Parotid gland (tissue), 1 donor: ENCODE data around the genes IPP, TSPAN1 and EFCAB14.

DNA sequence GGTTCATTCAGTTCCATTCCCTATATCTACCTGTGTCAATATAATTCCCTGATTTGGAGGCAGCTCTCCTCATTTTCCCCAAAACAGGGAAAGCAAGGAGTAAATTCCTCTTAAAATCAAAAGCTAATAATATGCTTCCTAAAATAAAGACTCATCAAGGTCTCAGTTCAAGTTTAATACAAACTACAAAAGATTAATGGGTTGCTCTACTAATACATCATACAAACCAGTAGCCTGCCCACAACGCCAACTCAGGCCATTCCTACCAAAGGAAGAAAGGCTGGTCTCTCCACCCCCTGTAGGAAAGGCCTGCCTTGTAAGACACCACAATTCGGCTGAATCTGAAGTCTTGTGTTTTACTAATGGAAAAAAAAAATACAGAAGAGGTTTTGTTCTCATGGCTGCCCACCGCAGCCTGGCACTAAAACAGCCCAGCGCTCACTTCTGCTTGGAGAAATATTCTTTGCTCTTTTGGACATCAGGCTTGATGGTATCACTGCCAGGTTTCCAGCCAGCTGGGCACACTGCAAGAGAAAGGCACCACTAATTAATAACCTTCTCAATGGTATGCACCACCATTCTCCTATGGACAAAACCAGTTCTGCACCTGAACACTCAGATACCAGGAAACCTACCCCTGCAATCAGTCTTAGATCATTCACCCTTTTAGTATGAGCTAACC lies 10.7 kb downstream of the PRDX1 start:
- PRO-cap, result no peak

GRCh38 chr1:45608509-45609051 lies 15.3 kb downstream of the CCDC17 start:
- PRO-cap, result no peak

DNA sequence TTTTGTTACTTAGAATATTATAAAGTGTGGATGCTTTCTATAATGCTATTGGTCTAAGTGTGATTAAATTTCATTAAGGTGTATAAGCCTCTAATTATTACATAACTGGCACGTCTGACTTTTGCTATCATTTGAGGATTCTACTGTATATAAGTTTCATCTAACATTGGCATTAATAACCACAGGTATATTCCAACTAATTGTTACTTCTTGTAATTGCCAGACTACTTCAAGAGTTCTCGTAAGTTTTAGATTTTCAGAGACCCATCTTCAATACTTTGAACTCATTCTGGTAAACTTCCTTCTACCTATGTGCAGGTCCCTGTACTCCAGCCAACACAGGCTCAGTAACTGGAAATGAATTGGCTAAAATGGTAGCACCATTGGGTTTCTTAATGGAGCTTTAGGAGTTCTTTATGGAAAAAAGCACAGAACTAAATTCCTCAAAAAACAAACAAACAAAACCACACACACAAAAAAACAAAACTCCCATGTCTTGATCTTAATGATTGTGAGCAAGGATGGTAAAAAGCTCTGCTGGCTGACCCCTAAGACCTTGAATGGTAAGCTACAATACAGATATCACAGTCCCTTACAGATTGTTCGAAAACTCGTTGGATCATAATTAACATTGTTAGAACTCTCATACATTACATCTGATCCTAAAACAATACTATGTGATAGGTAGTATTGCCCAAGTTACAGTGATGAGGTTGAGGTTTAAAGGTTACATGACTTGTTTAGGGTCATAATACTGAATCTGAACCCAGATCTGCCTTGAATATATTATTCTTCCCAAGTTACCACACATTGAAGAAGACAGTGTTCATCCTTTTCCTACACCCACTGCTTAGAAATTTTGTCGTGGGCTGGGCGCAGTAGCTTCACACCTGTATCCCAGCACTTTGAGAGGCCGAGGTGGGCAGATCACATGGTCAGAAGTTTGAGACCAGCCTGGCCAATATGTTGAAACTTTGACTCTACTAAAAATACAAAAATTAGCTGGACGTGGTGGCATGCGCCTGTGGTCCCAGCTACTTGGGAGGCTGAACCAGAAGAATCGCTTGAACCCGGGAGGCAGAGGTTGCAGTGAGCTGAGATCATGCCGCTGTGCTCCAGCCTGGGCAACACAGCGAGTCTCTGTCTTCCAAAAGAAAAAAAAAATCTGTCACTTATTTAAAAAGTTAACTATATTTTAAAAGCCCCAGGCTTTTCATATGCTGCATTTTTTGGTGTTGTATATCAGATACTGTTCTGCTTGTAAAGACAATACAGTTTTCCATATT lies 14.4 kb downstream of the CCDC17 start:
- PRO-cap, result no peak

GRCh38 chr1:45696751-45697420 lies 8.9 kb downstream of the TMEM69 start:
- PRO-cap, result no peak

GRCh38 chr1:45739993-45740212 lies 10.6 kb downstream of the IPP start:
- PRO-cap, result no peak

- PRO-cap, result bidirectional peak, plus-strand start at chr1:45750741, minus-strand start at chr1:45750620; bidirectional peak, plus-strand start at chr1:45750817, minus-strand start at chr1:45750781
These were observed at the start of gene IPP for GRCh38 chr1:45750008-45751157. Gene IPP, minus strand, starts transcription at chr1:45750653.

GRCh38 chr1:45922279-45922665 lies 118.9 kb downstream of the MAST2 start:
- PRO-cap, result no peak

- PRO-cap, result no peak
These were observed 159.9 kb downstream of the PIK3R3 start for GRCh38 chr1:45972432-45973033.

DNA sequence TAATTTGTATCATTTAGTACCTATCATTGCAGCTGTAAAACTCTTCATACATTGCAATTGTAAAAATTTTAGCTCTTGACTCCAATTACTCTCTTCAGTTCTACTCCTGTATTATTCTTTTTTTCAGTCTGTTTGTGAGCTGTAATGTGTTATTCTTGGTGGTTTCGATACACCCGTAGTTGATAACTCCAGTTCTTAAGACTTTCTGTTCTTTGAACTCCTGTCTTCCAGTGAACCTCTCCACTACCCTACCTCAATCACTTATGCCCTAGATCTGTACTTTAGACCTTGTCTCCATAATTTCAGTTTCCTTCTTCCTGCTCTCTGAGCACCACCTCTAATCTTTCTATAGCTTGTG lies 159.4 kb downstream of the PIK3R3 start:
- PRO-cap, result no peak

- PRO-cap, result no peak
These were observed 129.9 kb downstream of the PIK3R3 start for GRCh38 chr1:46002382-46003030.

- PRO-cap, result no peak
These were observed 126.3 kb downstream of the PIK3R3 start for GRCh38 chr1:46006072-46006659.

- PRO-cap, result no peak
These were observed 106.7 kb downstream of the PIK3R3 start for GRCh38 chr1:46025309-46026543.

DNA sequence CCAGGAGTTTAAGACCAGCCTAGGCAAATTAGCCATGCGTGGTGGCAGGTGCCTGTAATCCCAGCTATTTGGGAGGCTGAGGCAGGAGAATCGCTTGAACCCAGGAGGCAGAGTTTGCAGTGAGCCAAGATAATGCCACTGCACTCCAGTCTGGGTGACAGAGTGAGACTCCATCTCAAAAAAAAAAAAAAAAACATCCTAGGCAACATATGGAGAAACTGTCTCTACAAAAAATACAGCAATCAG lies 38.8 kb downstream of the PIK3R3 start:
- PRO-cap, result no peak

DNA sequence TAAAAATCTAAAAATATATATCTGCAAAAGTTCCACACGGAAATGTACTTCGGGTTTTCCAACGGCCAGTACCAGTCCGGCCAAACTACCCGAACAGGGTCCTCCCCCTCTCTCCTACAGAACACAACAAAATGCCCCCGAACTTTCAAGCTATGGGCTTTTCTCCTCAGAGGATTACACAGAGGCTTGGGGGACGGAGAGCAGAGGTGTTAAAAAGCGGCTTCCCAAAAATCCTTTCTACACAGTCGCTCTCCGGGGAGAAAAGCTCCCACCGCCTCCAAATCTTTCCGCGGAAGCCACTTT lies 463 bp downstream of the PIK3R3 start:
- PRO-cap, result unidirectional peak, plus-strand start at position 181 of the sequence

DNA sequence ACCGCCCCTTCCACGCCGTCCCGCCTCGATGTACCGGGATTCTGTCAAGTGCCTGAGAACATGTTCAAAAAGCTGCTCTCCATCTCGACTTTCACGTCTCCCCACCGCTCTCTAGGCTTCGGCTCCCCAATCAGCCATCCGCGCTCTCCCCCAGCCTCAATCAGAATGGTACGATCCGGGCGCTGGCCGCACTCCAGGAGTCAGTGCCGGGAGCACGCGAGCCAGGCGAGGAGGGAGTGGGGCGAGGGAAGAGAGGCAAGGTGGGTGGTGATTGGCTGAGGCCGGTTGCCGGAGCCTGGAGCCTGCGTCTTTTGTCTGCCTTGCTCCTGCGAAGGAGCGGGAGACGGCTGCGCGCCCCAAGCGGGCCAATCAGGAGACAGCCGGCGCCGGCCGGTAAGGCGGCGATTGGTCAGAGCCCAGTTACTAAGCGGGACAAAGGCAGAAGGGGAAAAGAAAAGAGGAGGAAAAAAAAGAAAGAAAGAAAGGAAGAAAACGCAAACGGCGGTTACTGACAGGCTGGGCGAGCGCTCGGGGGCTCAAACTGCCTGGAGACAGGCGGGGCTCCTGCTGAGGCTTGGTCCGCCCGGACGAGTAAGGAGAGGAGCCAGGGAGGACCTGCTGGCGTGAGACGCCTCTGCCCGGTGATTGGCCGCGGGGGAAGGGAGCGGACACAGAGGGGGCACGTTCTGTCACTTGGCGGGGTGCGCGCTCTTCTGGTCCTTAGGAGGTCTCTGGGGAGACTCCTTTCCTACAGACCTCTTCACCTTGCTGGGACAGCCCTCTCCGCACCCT lies 517 bp upstream of the PIK3R3 start:
- PRO-cap, result bidirectional peak, plus-strand start at position 236 of the sequence, minus-strand start at position 167 of the sequence; bidirectional peak, plus-strand start at position 331 of the sequence, minus-strand start at position 313 of the sequence; unidirectional peak, plus-strand start at position 644 of the sequence

GRCh38 chr1:46174463-46175445 lies at the start of gene TSPAN1:
Gene TSPAN1, plus strand, starts transcription at chr1:46175087.
- PRO-cap, result unidirectional peak, plus-strand start at chr1:46174840

DNA sequence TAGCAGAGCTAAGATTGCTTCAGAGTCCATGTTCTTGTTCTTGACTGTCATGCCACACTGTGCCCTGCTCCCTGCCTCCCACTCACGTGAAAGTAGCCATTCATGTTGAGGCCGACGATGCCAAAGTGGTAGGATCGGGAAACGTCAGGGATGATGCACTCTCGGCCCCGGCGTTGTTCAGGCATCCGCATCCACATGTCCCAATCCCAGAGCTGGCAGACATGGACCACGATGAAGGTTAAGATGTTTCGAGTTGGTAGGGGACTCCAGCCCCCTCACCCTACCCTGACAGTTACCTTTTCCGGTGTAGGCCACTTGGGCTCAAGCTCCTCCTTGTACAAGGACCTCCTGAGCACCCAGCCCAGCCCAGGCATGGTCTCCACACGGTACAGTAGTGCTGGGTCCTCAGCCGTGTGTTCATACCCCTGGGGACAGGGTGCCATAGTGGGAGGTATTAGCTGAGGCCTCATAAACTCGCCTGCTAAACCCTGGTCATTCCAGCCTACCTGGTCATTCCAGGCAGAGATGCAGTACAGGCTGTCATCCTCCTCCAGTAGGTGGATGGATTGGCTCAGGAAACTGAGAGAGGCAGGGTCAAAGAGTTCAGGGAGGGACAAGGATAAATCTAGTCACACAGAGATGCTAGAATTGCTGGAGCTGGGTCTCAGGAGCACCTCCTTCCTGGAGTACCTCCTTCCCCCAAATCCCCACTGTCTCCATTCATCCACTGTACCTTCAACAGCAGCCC lies 6.0 kb downstream of the POMGNT1 start:
- PRO-cap, result no peak

GRCh38 chr1:46672006-46672317 lies 308 bp downstream of the TEX38 start:
- PRO-cap, result no peak

DNA sequence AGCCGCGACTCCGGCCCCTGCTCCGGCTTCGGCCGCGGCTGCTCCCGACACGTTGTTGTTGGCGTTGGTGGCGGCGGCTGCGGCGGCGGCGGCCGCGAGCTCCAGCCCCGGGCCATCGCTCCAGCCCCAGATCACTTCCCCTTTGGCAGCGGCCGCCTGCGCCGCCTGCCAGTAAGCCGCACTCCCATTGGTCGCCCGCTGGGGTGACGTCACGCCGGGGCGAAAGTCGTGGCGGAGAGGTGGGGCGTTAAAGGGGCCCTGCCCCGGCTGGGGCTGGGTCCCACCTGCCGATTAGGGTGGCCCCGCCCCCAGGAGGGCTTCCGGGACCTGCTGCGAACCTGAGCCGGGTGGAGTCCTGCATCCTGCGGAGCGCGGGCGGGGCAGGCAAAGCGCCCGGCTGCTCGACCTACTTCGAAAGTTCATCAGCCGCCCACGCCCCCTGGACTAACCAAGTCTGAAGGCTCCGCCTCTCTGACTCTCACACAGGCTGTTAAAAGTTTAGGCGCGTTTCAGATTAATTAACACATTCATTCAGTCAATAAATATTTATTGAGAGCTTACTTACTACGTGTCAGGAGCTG lies at the start of gene EFCAB14:
Gene EFCAB14 (minus strand): TSS at position 138 of the 581 bp plus-strand sequence.
- PRO-cap, result bidirectional peak, plus-strand start at position 367 of the sequence, minus-strand start at position 144 of the sequence

GRCh38 chr1:46719558-46720299 lies 815 bp upstream of the EFCAB14 start:
- PRO-cap, result unidirectional peak, plus-strand start at chr1:46719959; unidirectional peak, minus-strand start at chr1:46720009